ENCODE measurements around a stretch of chr1.

- RRBS = no CpG with 5 or more reads among the region's 7 CpGs
Measured at GRCh38 chr1:21791646-21791977, 8.7 kb upstream of the USP48 start.

GRCh38 chr1:21884629-21885788 is 52.1 kb downstream of the HSPG2 start:
- RRBS = 73% methylated on average over 5 of the region's 44 CpGs

DNA sequence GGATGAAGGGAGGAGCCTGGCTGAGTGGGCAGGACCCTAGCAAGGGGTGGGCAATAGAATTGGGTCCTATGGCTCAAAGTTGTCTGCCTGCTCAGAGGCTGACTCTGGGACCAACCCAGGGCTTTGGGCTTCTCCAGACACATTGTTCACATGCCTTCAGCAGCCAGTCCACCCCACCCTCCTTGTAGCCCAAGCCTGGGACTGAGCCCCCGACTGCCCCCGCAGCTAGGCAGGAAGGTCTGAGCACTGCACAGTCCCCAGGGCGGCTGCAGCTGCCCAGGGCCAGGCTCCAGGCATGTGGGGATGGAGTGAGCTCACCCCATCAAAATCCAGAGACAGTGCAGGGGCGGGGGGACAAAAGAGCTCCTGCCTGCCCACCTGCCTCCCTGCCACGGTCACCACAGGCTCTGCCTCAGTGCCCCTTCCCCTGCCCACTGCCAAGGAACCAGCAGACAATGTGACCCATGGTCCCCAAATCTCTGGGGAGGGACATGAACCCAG is 35.6 kb downstream of the HSPG2 start:
- RRBS = no CpG with 5 or more reads among the region's 5 CpGs

DNA sequence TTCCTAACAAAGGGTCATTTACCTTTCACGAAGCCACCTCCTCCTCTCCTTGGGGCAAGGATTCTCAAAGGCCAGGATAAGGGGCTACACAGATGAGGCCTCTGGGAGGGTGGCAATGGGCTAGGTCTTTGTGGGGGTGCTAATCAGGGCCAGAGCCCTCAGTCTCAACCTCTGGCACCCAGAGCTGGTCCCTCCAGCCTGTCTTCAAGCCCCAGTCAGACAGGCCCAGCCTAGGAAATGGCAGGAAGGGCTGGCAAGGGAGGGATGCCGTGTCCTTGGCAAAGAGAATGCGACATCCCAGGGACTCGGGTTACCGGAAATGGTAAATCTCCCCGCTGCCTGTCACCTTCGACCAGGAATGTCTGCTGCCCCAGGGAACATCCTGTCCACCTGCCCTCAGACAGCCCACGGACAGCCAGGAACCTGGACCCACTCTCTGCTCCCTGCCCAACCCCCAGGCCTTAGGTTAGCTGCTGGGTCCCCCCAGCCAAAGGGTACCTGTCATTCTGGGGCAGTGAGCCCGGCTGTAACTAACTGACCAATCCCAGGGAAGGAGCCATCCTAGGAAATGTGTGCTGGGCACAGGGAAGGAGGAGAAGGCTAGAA is 23.9 kb downstream of the HSPG2 start:
- RRBS = no CpG with 5 or more reads among the region's 9 CpGs

DNA sequence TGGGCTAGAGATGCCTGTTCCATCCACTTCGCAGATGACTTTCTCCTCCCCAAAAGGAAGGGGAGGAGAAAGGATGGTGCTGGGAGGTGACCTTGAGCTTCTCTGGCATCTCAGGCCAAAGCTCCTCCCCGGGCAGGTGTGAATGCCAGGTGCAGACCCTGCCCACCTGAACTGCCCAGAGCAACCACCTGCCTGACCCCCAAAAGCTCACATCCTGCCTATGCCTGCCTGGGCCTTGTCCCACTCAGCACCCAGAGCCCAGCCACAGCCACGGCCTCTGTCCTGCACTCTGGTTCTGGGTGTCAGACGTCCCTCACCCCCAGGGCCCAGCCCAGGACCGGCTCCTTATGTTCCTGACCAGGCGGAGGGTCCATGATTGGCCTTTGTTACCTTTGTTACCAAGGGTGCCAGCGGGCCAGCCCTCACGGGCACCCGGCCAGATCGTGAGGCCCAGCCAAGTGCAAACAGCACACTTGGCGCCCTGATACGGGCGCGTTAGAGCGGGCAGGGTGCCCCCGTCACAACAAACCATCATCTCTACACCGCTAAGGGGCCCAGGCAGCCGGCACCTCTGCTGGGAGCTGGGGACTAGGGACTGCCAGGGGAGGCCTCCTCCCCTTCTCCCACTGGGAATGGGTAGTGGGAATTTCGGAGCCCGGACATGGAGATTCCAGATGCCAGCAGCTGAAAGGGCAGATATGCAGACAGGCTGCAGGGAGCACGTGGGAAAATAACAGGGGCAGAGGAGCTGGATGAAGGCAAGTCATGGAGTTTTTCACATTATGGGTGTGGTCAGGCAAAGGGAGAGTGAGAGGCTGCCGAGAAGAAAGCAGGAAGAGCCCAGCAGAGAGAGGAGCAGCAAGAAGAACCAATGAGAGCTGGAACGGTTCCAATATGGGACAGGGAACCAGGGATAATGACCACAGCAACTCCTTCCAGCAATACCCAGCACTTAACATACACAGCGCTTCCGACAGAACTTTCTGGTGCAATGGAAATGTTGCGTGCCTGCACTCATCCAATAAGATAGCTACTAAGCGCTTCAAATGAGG is 22.1 kb downstream of the HSPG2 start:
- RRBS = 39% methylated on average over 8 of the region's 27 CpGs

DNA sequence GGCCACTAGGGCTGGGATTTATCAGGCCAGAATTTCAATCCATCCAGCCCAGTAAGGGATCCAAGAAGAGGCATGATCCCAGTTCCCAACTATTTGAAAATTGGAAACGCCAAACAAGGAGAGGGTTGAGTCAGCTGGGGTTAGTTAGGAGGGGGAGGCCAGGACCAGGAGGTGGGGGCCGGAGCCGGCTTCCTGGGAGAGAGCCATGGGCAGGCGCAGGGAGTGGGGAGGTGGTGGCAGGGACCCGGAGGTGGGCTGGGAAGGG is 10.4 kb downstream of the HSPG2 start:
- RRBS = 53% methylated on average over 3 of the region's 5 CpGs

DNA sequence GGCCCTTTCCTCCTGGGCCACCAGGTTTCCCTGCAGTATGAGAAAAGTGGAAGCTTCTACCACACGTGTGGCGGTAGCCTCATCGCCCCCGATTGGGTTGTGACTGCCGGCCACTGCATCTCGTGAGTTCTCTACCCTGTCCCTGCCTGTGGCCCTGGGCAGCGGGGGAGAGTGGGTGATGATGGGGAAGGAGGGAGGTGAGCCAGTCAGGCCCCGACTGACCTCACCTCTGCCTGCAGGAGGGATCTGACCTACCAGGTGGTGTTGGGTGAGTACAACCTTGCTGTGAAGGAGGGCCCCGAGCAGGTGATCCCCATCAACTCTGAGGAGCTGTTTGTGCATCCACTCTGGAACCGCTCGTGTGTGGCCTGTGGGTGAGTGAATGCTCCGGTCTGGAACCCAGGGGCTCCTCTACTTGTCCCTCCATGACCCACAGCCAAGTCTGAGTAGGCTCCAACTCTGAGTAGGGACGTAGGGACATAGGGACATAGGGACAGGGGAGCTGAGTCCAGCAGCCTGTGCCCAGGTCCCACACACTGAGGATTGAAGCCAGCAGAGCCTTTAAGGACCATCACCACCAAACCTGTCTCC is 4.1 kb downstream of the CELA3A start:
- RRBS = no CpG with 5 or more reads among the region's 13 CpGs

- RRBS = no CpG with 5 or more reads among the region's 4 CpGs
Measured at GRCh38 chr1:22076258-22076609, 23.7 kb downstream of the CDC42 start.

GRCh38 chr1:22114778-22115059 is 28.2 kb downstream of the WNT4 start:
- RRBS = no CpG with 5 or more reads among the region's 6 CpGs

DNA sequence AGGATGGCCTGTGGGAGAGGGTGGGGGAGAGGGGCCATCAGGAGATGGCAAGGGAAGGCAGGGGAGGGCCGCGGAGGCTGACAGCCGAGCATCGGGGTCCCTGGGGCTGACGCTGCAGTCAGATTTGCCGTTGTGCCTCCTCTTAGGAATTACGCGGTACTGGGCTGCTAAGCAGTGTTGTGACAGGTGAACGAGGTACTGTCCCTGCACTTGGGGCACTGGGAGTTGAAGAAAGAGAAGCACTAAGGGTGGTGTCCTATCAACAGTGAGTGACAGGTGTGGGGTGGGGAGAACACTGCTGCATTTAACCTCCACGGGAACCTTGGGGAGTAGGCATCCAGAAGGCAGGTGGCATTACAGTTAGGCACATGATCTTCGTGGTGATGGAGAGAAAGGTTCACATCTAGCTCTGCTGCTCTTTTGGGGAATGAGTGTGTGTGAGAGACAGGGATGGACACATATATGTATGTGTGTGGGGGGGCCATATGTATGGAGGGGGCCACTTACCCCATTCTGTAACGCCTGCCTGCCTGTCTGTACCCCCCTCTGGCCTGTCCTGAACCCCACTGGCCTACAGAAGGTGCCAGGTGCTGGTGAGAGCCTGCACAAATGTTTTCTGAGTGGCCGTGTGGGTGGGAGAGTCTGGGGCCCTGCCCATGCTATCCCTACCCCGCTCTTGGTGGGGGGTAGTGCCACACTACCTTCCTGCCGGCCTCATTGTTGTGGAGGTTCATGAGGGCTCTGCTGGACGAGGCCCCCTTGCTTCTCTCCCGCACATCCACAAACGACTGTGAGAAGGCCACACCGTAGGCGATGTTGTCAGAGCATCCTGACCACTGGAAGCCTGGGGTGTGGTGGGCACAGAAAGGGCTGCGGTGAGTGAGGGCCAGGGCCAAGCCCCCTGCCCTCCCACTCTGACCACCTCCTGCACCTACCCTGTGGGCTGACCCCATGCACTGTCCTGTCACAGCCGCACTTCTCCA is 22.1 kb downstream of the WNT4 start:
- RRBS = no CpG with 5 or more reads among the region's 22 CpGs

DNA sequence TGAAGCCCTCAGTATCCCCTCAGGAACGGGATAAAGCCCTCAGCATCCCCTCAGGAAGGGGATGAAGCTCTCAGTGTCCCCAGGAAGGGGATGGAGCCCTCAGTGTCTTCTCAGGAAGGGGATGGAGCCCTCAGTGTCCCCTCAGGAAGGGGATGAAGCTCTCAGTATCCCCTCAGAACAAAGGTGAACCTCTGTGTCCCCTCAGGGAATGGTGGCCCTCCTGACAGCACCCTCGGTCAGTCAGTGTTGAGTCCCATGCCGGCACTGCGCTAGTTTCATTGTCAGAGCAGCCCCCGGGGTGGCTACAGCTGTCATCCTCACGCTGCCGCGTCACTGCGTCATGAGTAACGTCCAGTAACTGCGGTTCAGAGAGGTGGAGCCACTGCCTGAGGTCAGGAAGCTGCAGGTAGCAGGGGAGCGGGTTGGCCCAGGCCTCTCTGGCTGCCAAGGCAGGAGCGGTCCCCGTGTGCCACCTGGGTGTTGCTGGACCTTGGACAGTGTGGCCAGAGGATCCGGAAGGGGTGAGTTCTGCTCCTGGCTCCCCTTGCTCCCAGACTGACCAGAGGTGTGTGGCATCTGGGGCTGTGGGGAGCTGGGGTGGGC is 20.2 kb upstream of the WNT4 start:
- RRBS = no CpG with 5 or more reads among the region's 15 CpGs

GRCh38 chr1:22454240-22454808 is 2.7 kb downstream of the ZBTB40 start:
- RRBS = no CpG with 5 or more reads among the region's 9 CpGs

- RRBS = no CpG with 5 or more reads among the region's 10 CpGs
Measured at GRCh38 chr1:22536422-22536920, 26.8 kb upstream of the EPHA8 start.

DNA sequence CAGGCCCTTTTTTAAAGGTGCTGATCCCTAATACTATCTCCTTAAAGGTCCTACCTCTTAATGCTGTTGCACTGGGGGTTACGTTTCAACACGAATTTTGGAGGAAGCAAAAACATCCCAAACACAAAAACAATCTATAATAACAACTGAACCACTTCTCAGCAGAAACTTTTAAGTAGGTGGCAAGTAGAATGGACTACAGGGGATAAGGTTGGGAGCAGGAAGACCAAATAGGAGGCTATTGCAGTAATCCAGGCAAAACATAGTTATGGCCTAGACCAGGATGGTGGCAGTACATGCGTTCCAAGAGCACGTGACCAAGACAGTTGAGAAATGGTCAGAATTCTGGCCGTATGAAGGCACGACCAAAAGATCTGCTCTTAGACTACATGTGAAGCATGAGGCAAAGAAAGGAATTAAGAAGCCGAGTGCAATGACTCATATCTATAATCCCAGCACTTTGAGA is 77.9 kb downstream of the KDM1A start:
- RRBS = no CpG with 5 or more reads among the region's 7 CpGs

DNA sequence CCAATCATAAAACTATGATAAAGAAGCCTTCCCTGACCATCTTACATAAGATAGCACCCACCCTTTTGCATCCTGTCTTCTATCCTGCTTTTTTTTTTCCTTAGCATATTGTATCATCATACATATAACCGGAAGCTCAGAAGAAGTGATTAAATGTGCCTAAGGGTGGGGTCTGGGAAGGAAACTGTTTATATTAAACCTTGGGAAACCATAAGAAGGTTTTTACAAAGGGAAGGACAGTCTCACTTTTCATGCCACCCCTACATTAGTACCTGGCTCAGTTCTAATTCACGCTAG is 82.6 kb downstream of the KDM1A start:
- RRBS = no CpG with 5 or more reads among the region's 2 CpGs

DNA sequence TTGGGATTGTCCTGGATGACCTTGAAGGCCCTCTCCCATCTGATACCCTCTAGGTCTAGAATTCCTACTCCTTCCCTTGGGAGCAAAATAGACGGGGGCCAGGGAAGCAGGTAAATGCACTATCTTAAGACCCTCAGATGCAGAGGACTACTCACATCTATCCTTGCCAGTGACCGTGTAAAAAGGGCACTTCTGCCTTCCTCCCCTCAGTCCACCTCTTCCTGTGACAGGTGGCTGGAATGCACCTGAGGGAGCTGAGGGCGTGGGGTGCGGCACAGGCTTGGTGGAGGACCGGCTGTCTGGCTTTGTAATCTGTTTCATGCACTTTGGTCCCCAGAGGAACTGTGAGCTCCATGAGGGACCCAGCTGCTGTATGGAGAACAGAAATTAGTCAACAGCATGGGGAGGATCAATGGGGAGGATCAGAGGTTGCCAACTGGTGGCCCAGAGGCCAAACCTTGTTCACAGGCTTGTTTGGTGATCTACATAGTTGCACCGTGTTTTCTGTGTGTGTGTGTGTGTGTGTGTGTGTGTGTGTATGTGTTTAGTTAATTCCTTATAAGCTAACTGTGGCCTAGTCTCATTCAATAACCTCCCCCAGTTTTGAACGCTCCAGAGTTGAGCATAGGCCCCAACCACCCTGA is 29.7 kb downstream of the HTR1D start:
- RRBS = no CpG with 5 or more reads among the region's 7 CpGs

DNA sequence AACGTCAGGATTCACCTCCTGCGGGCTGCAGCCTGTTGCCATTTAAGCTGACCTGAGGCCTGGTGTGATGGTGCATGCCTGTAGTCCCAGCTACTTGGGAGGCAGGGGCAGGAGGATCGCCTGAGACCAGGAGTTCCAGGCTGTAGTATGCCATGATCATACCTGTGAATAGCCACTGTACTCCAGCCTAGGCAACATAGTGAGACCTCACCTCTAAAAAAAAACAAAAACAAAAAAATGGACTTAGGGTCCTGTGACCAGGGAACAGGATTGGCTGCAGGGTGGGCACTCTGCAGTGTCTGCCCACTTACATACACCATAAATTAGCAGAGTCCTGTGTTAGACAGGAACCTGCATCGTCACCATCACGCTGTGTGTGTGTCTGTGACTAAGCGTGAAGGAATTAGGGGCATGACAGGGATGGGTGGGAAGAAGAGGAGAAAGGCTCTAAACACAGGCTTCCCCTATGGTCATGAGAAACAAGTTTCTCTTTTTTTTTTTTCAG is 28.6 kb downstream of the HTR1D start:
- RRBS = no CpG with 5 or more reads among the region's 6 CpGs

GRCh38 chr1:23196525-23197308 is 20.6 kb downstream of the HTR1D start:
- RRBS = no CpG with 5 or more reads among the region's 10 CpGs

GRCh38 chr1:23309795-23311224 is 33.8 kb downstream of the HNRNPR start:
- RRBS = no CpG with 5 or more reads among the region's 22 CpGs

DNA sequence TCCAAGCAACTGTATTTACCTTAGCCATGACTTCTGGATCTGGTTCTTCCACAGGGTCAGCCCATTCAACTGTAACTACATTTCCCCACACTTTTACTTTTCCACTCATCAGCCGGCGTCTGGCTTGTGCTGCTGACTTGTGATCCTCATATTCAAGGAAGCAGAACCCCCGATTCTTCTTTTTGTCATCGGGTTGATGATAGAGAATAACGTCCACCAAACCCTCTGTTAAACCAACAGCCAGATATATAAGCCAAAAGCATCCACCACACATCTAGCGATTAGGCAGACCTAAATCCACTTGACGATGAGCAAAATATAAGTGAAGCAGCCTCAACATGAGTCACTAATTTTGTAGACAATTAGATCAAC is 25.6 kb downstream of the HNRNPR start:
- RRBS = no CpG with 5 or more reads among the region's 7 CpGs

Measured in renal cortical epithelial cell (primary cell).